Measurements from ENCODE around the genes TSPY2, TSPY8, HSFY2 and DAZ3.

- PRO-cap = no peak
- RAMPAGE, long total RNA, 3 experiments = no peak in any of the 3 experiments
Observed at GRCh38 chrY:2968945-2969540, 33.9 kb downstream of the ZFY start.

DNA sequence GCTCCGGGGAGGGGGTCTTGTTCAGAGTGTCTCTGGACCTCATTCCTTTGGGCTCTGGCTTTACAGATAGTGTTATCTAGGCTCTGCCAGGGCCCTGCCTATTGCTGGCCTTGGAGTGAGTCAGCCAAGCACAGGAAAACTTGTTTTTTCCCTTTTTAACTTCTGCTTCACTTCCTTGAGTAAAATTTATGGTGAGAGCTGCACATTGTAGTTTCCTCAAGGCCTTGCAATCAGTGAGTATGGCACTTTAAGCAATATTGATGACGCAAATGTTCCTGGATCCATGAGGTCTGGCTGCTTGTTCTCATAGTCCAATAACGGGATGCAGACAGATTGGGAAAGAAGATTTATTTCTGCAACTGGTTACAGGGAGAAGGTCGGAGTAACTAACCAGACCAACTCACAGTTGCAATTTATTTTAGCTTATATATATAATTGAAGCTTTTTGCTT is 457.3 kb downstream of the TGIF2LY start:
- PRO-cap = no peak
- RAMPAGE, long total RNA, 3 experiments = no peak in any of the 3 experiments

- PRO-cap = no peak
- RAMPAGE, long total RNA, 3 experiments = no peak in any of the 3 experiments
Observed at GRCh38 chrY:6246153-6246438, at the start of gene TSPY2. TSS of gene TSPY2 (plus strand) at chrY:6246223.

GRCh38 chrY:7280274-7280820 is 368.8 kb upstream of the AMELY start:
- PRO-cap = no peak
- RAMPAGE, long total RNA, 3 experiments = no peak in any of the 3 experiments

GRCh38 chrY:7283981-7284313 is 372.4 kb upstream of the AMELY start:
- PRO-cap = no peak
- RAMPAGE, long total RNA, 3 experiments = no peak in any of the 3 experiments

DNA sequence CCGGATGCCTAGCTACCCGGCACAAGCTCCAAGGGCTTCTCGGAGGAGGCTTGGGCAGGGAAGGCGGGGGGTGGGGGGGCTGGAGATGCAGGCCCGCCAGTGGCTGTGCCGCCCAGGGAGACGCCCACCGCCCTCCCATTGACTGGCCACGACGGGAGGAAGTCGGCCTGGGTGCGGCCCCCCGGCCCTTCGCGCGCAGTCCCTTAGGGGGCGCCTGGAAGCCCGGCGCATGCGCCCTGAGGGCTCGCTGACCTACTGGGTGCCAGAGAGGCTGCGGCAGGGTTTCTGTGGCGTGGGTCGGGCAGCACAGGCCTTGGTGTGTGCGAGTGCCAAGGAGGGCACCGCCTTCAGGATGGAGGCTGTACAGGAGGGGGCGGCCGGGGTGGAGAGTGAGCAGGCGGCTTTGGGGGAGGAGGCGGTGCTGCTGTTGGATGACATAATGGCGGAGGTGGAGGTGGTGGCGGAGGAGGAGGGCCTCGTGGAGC is at the start of gene TSPY8:
Gene TSPY8 (plus strand): TSS at position 184 of the 485 bp plus-strand sequence.
- PRO-cap = no peak
- RAMPAGE, long total RNA, 3 experiments = no peak in any of the 3 experiments

GRCh38 chrY:10092969-10093363 is 565.3 kb downstream of the TSPY10 start:
- PRO-cap = no peak
- RAMPAGE, long total RNA, 3 experiments = no peak in any of the 3 experiments

DNA sequence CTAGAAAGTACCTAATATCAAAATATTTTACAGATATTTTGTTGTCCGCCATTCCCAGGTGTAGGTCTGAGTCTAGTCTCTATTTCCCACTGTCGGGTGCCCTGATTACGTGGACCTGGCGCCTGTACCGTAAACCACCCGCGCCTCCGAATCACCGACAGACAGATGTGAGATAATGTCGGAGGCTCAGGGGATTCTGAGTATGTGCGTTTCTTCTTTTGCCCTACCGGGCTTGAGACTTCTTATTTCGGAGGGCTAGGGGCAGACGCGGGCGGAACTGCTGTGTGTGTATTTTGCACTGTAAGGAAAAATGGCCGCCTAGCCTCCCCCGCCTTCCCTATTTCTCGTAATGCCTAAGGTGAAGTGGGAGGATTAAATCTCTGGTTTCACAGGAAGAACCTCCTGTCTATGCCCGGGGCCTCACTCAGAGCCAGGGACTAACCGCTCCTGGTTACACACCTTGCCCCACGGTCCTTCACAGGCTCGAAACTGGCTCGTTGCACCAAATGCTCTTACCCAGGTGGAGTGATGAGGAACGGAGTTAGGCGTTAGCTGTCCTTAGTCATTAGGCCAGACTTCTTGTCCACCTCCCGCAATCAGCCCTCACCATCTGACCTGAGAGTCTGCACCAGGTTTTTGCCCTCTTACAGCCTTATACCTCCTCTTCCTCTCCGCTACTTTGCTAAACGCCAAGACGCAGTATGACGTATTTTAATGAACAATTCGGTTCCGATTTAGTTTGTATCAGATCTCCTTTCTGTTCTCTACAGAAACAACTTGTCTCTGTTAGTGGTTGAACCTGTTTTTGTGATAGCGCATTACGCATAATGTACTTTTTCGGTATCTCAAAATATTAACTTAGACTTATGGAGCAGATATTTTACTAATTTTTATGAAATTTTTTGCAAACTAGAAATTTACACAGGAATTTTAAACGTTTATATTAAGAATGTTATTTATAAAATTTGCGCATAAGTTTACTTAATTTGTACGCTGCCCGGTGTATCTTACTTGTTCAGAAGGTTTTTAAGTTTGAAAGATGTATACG is 37.9 kb upstream of the USP9Y start:
- PRO-cap = no peak
- RAMPAGE, long total RNA, 3 experiments = no peak in any of the 3 experiments

DNA sequence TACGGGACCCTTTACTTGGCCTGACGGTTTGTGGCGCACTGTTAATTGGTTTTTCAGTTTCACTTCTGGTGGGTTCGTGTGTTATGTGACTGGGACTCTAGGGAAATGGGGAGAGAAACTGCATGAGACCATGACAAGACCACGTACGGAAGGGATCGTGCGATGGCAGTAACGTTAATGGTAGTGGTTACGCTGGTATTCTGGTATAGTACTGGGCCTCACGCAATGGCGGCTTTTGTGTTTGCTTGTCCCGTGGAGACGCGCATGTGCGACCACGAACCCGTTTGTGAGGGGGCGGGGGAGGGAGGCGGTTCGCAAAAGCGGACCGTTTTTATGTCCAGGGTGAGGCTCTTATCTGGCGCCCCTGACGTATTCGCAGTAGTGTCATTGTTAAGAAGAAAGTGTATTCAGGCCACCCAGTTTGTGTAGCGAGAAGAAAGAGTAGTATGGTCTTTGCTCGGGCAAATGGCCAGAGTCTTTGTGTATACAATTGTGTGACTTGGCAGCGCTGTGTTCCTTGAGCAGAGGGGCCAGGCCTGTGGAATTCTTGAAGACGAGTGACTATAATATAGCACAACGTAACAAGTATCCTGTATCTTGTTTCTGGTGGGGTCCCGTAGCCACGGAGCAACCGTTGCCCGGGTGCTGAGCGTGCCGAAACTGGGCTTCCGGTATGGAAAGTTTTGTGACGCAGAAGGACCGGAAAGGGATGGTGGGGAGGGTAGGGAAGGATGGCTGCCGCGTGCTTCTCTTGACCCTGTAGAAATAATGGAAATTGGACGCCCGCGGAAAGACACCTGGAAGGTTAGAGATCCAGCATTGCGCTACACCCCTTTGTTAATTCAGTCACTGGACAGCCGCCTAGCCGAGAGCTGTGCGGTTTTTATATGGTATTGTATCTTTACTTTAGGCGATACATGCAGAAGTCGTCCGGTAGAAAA is 614 bp downstream of the DDX3Y start:
- PRO-cap = no peak
- RAMPAGE, long total RNA, 3 experiments = start-site peak on the plus strand in 1 of 3 experiments, centred at position 719 of the sequence, 27 reads per replicate

DNA sequence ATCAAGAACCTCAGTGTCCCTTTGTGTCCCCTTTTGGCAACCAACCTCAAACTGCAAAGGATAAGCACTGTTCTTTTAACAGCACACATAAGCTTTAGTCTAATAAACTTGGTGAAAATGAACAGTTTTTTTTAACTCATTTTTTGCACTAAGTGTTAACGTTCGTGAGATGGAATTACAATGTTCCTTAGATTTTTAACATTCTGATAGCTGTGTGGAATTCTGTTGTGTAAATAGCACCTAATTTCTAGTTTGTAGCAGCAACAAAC is 16.3 kb downstream of the DDX3Y start:
- PRO-cap = no peak
- RAMPAGE, long total RNA, 3 experiments = no peak in any of the 3 experiments

DNA sequence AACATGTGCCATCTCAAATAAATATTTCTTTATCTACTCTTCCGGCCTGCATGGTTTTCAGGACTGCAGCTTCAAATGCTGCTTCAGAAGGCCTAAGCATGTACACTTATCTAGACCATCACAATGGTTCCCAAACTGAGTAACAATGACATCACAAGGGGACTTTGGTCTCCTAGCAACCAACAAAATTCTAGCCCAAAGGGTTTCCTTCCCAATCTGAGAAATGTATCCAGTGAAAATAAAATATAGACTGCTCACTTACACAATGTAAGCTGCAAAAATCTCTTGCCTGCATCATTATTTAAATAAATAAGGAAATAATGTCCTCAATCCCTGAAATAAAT is at the start of gene HSFY2:
Gene HSFY2 (minus strand): TSS at position 129 of the 344 bp plus-strand sequence.
- PRO-cap = no peak
- RAMPAGE, long total RNA, 3 experiments = no peak in any of the 3 experiments

DNA sequence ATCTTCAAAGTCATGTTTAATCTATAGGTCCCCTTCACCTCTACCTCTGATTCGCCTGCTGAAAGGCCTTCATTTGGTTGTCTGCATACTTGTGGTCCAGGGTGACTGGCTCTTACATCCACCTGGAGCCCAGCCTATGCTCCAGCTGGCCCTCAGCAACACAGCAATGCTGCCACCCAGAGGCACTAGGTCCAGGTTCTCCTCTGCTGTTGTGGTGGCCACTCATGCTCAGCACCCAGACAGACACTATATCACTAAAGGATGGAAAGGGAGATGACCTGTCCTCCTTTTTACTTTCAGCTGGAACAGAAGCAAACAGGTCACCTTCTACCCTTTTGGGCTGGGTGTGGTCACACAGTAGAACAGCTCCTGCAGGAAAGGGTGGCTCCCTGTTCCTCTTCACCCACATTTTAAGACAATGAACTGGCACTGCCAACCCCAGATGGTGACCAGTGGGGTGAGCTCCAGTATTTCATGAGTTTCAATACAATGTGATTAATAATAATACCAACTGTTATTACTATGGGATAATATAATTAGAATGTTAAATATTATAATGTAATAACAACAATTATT is 242.4 kb upstream of the HSFY2 start:
- PRO-cap = no peak
- RAMPAGE, long total RNA, 3 experiments = no peak in any of the 3 experiments

DNA sequence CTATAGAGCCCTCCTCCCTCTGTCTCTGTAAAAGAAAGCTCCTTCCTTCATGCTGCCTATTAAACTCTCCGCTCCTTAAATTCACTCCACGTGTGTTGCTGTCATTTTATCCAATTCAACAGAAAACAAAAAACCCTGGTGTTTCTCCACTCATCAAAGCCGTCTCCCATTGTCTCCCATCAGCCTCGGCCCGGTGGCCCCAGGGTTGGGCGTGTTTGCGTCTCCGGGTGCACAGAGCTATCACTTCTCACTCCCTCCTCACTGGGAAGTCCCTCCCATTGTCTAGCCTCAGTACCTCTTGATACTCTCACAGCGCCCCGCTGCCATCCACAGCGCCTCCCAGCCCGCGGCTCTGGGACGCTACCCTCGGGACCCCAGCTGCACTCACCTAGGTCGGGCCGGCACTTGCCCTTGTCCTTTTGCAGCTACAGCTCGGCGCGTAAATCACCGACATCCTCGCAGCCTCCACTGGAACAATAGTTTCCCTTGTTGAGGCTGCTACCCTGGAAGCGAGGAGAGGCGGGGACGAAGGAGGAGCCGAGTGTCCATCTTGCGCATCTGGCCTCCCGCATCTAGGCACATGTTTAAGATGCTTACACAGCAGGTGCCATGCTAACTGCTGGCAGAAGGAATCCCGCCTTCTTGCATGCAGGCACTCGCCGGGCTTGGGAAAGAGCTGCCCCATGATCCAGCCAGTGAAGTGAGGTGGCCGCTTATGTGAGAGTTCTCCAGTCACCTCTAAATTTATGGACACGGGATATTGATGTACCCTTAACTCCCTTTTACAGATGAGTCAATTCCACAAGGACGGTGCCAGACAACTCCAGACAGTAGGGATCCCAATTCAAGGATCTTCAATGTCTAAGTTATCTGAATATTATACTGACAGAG is 269.5 kb upstream of the HSFY2 start:
- PRO-cap = no peak
- RAMPAGE, long total RNA, 3 experiments = no peak in any of the 3 experiments

- PRO-cap = no peak
- RAMPAGE, long total RNA, 3 experiments = no peak in any of the 3 experiments
Observed at GRCh38 chrY:19067745-19068565, 294.4 kb upstream of the HSFY2 start.

DNA sequence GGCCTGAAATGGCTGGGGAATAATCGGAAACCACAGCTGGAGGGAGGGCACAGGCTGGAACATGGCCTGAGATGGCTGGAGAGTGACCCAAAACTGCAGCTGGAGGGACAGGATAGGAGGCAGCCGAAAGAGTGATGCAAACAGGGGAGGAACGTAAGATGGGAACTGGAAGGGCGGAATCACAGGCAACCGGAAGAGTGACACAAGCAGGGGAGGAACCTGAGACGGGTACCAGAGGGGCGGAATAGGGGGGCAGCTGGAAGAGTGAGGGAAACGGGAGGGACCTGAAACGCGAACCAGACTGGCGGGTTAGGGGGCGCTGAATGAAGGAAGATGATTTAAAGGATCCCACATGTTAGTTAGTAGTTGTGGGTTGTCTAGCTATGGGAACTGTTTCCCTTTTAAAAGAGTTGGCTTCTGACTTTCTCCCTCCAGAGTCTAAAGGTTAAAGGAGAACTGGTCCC is 71.7 kb upstream of the KDM5D start:
- PRO-cap = no peak
- RAMPAGE, long total RNA, 3 experiments = no peak in any of the 3 experiments

- PRO-cap = no peak
- RAMPAGE, long total RNA, 3 experiments = no peak in any of the 3 experiments
Observed at GRCh38 chrY:20576493-20576925, 933 bp downstream of the EIF1AY start.

- PRO-cap = no peak
- RAMPAGE, long total RNA, 3 experiments = no peak in any of the 3 experiments
Observed at GRCh38 chrY:24813322-24813565, at the start of gene DAZ3. TSS of gene DAZ3 (minus strand) at chrY:24813393.

Data from subcutaneous adipose tissue (tissue), 3 donors.